Subcutaneous preadipocyte (primary cell): ENCODE results near the genes NSD2 and NAT8L.

DNA sequence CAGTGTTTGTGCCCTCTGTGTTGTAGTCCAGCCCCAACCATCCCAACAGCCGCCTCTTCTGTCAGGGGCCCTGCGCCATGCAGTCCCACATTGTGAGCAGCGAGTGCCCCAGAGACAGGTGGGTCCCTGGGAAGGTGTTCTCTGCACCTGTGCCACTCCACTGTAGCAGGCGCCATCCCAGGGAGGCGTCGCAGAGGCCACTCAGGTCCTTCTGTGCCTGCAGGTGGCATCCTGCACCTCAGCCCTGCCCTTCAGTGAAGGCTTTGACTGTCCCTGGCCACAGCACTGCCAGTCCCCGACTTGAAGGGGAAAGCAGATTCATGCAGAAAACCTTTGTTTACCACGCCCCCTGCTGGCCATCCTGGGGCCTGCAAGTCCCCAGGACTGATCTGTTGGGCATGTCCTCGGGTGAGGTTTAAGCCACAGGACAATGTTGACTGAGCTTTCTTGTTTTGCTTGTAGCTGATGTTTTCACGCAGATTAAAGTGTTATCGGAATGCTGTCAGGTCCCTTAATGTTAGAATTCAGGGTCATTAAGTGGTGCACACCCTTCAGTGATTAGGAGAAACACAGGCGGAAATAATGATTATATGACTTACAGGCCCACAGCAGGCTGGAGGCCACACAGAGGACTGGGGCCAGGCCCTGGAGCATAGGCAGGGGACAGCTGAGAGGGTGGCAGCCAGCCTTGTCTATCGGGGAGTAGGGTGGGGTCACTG lies 4.9 kb downstream of the TACC3 start:
- CAGE, long polyA plus RNA = no peak

DNA sequence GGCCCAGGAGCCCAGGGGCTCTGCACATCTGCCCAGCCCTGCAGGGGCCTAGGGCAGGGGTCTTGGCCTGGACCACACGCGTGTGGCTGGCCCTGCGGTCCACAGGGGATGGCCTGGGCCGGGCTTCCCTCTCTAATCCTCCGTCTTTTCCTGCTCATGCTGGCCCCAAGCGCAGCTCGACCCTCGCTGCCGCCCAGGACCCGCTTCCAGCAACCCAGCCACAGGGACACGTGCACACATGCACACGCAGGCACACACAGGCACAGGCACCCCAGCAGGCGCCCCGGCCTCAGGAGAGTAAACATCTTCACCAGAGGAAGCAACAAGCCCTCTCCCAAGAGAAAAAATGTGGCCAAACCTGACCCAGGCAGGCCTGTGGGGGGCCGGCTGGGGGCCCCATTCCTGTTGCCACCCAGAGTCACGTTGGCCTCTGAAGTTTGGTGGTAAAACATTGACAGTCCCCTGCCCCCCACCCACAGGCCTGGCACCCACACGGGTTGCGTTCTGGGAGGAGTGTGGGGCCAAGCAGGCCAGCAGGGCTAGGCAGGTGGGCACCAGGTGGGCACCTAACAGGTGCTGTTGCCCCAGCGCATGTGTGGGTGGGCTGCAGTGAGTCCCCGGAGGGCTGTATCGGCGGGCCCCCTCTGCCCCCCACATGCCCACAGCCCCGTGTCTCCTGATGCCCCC lies 24.5 kb upstream of the FGFR3 start:
- CAGE, long polyA plus RNA = no peak

- CAGE, long polyA plus RNA = no peak
These were observed 11.6 kb downstream of the FGFR3 start for GRCh38 chr4:1804691-1805123.

- CAGE, long polyA plus RNA = no peak
These were observed 3.3 kb upstream of the LETM1 start for GRCh38 chr4:1859117-1859697.

DNA sequence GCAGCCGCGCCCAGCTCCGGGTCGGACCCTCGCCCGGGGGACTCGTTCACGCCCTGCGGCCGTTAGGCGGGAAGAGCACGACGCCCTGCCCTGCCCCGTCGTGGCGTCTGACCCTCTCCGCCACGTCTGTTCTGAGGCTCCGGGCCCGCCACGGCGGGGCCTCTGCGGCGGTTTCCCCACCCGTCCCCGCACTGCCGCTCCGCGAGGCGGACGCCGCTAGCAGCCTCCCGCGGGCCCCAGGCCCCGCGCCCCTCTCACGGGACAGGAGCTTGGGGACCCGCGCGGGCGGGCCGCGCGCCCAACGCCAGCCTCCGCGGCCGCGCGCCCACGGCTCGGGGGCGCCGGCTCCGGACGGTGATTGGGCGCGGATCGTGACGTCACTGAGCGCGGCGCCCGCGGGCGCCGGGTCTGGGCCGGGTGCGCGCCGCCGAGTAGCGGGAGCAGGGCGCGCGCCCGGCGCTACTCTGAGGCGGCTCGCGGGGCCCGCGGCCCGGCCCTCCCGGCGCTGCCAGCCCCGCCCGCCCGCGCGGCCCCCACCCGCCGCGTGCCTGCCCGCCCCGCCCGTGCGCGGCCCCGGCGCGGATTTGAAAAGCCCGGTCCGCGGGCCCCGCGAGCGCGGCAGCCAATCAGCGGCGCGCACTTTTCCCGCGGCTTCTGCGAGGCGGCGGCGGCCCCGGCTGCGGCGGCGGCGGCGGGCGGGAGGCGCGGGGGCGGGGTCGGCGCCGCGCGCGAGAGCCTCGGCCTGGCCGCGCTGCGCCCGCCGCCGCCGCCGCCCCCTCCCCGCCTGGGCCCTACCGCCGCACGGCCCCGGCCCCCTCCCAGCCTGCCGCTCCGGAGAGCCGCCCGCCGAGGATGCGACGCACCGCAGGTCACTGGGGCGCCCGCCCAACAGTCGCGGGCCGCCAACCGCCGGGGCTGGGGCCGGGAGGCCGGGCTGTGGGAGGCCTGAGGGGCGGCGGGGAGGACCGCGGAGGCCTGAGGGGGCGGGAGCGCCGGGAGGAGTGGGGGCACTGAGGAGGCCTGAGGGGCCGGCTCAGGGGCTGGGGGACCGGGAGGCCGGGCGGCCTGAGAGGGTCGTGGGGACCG lies at the start of gene NSD2:
Gene NSD2 (plus strand): TSS at position 719 of the 1,086 bp plus-strand sequence.
- CAGE, long polyA plus RNA = no peak

GRCh38 chr4:1979212-1980334 lies 29.2 kb downstream of the NELFA start:
- CAGE, long polyA plus RNA = no peak

GRCh38 chr4:2040967-2041608 lies 707 bp upstream of the C4orf48 start:
- CAGE, long polyA plus RNA = no peak

GRCh38 chr4:2058271-2059390 lies at the start of gene NAT8L:
Gene NAT8L (plus strand): TSS chr4:2059327.
- CAGE, long polyA plus RNA = no peak

DNA sequence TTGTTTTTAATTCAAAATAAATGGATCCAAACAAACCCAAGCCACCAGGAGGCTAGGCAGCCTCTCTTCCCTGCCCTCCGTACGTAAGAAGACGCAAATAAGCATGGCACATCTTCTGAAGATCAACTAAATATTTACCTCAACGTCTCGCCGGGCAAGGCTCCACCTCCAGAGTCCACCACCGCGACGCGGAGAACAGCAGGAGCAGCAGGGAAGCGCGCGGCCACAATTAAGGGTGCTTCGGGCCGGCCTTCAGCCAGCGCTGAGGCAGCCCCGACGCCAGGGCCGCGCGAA lies 592 bp downstream of the HAUS3 start:
- CAGE, long polyA plus RNA = no peak

DNA sequence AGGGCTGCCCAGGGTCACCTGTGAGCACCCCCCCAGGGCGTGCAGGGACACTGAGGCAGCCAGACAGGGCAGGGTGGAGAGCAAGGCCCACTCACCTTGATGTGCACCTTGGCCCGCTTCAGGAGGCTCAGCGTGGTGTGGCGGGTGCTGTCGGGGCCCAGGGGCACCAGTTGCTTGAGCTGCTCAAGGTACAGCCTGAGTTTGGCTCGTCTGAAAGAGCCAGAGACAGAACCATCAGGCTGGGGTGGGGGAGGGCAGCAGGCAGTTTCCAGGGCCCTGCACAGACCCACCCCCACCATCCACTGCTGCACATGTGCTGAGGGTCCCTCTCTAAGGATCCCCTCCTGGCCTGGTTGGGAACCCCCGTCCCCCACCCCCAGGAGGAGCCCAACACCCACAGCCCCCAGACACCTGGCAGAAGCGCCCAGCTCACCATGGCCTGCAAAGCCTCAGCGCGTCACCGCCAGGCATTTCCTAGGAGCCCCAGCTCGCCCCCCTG lies 9.5 kb downstream of the MXD4 start:
- CAGE, long polyA plus RNA = no peak

DNA sequence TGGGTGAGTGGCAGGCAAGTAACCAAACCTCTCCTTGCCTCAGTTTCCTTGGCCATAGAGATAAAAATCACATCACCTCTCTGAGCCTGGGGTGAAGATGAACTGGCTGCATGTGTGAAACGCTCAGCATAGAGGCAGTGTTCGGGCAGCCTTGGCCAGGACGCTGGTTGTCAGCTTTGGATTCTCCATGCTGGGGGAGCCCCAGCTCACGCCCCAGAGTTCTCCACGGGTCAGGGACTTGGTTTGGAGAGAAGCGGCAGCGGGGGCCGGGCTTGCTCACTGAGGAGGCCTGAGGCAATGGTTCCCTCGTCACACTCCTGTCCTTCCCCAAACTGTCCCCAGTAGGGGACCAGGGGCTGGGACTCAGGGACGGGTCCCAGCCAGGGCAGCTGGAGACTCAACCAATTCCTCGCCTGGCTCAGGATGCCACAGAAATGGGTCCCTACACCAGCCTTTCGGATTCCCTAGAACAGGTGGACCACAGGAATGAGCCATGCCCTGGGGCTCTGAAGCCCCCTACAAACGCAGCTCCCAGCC lies 1.6 kb downstream of the MXD4 start:
- CAGE, long polyA plus RNA = no peak

GRCh38 chr4:2302745-2303004 lies 40.8 kb upstream of the MXD4 start:
- CAGE, long polyA plus RNA = no peak

GRCh38 chr4:2333619-2333929 lies 71.7 kb upstream of the MXD4 start:
- CAGE, long polyA plus RNA = no peak

DNA sequence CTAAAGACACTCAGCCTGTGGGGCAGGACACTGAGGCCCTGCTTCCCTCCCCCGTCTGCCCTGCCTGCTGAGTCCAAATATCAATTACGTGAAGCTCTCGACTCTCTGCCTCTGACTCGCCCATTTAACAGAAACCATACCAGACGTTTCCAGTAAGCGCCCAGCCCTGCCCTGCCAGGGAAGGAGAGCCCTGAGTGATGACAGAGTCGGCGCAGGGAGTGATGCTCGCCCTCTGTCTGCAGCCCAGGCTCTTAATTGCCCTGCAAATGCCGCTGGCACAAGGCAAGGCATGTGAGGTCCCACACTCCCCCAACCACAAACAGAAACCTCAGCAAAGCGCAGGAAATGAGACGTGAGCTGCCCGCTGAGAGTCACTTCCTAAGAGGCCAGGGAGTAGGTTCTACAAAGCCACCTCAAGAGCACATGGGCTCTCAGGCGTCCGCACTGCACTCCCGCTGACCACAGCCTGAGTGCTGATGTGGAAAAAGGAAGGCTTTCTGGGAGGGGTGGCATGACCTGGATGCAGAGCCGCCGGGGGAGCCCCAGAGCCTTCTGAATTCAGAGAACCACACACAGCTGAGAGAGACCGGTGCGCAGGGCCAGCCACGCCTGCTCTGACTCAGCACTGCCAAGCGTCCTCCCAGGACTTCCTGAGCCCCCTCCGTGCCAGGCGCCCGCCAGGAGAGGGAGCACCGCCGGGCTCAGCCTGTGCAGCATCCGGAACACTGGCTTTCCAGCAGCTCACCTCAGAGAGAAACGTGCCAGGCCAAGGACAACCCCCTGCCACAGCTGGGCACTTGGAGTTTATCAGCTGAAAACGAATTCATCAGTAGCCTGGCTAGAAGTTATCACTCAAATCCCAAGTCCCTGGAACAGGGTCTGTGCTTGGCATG lies 5.3 kb downstream of the ZFYVE28 start:
- CAGE, long polyA plus RNA = no peak

GRCh38 chr4:2478256-2479012 lies 9.5 kb downstream of the RNF4 start:
- CAGE, long polyA plus RNA = no peak

DNA sequence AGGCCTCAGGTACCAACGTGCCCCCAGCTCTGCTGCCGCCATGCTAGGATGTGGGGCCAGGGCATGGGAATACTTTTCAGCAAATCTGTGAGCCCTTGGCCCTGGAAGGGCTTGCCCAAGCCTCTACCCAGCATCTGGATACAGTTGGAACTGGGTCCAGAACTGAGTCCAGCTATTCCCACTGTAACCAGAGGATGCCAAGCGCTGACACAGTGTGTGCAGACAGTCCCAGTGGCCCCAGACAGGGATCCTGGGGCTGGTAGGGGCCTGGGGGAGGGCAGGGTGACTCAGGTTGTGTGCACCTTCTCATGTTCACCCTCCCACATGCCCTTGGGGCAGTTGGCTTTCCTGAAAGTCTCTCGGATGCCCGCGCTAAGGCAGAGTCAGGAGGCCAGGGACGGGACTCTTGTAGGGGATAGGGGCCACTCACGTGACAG lies 23.8 kb upstream of the FAM193A start:
- CAGE, long polyA plus RNA = no peak

DNA sequence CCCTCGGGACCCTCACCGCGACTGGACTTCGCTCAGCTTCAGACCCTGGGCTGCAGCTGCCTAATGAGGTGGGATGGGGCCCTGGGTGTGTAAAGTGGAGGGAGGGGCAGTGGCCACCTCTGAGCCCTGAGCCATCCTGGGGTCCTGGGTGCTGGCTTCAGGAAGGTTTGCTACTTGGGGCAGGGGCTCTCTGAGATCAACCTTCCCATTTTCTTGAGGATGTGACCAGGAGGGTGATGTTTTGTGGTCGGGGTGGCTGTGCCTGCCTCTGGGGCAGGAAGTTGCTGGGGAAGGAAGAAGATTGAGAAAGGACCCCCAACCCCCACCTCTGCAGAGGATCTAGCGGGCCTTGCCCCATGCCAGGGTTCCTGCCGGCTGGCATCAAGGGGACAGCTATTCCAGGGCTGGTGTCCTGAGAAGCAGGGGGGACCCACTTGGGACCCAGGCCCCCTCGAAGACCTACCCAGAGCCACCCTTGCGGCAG lies 6.4 kb downstream of the SH3BP2 start:
- CAGE, long polyA plus RNA = no peak

DNA sequence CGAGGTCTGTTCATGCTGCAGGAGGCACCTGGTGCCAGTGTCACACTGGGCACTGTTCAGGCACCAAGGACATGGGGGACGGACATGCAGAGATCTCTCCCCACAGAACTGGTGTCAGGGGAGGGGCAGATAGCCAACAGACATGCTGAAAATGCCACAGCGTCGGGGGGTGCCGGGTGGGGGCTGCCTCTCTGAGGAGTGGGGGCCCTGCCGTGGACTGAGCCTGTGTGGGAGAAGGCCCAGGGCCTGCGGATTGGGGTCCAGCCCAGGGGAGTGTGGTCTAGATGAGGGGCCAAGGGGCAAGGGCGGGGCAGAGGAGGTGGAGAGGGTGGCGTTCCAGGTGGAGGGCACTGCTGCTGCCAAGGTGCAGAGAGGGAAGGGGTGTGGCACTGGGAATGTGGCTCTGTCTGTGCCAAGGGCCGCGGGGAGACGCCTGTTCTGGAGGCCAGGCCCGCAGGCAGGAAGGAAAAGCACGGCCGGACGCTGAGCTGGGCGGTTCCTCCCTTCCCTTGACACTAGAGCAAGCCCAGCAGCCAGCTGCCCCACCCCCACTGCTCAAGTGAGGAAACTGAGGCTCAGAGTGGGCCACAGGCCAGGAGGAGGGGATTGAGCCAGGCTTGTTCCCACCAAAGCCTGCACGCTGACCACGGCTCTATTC lies 12.8 kb downstream of the SH3BP2 start:
- CAGE, long polyA plus RNA = no peak

DNA sequence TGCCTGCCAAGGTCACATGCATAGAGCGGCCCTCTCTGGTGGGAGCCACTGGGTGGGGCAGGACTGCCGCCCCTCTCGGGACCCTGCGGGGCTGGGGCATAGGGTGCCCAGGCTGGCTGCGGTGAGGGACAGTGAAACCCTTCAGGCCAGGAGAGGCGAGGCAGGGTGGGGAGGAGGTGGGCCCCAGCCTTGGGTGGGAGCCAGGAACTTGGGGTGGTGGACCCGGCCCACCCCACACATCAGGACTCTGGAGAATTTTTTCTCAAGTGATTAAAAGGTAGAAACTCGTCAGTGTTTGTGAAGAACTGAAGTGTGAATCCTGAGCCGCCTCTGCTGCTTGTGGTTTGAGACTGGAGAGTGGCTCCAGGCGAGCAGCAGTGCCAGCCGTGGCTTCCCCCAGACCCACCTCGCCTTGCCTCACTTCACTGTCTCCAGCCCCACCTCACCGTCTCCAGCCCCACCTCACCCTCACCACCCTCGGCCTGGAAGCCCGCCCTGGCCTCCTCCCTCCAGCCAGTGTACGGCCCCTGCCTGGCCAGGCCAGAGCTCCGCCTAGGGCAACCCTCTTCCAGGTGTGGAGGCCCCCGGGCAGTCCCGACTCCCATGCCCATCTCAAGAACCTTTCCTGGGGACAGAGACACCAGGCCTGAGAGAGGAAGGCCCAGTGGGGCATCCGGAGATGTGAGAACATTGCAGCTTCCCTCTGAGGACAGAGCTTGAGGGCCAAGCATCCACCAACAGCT lies 13.5 kb downstream of the SH3BP2 start:
- CAGE, long polyA plus RNA = no peak

DNA sequence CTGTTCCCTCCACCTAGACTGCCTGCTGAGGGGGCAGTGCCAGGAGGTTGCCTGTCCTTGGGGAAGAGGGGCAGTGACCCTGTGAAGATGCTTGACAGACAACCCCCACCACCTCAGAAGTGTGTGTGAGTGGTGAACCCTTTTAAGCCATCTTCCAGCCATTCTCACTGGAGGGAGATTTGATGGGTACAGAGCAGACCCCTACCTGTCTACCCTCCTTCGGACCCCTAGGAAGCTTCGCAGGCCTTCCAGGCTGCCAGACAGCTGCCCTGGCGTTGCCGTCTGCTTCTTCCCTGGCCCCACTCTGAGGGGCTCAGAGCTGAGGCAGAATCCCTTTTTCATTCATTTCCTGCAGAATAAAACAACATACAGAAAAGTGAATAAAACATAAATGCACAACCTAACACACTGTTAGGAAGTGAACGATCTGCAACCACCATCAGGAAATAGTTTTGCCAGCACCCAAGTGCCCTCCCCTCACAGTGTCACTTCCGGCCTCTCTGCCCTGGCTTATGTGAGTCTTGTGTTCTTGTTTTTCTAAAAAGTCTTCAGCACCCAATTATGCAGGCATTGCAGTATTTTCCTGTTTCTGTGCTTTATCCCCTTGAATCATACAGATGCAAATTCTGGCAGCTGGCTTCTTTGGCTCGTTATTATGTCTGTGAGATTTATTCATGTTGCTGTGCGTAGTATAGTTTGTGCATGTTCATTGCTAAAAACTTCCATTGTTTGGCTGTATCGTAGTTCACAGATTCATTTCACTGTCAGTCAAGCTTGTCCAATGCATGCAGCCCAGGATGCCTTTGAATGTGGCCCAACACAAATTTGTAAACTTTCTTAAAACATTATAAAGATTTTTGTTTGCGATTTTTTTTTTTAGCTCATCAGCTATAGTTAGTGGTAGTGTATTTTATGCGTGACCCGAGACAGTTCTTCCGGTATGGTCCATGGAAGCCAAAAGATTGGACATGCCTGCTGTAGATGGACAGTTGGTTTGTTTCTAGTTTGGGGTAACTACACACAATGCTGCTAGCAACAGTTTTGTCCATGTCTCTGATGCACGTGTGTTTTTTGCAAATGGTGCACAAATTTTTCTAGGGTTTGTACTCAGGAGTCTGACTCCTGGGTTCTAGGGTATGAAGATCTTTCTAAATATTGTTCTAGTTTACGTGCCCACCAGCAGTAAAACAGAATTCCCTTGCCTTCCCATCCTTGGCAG lies 5.5 kb upstream of the ADD1 start:
- CAGE, long polyA plus RNA = no peak